Measurements from ENCODE around the genes IRX3, SLC6A2 and AMFR.

GRCh38 chr16:54285954-54286856, at the start of gene IRX3:
Gene IRX3, minus strand, starts transcription at chr16:54286787.
- PRO-cap, 3 experiments: peak in 3 of 3 experiments; most common plus-strand start chr16:54286354 (in 1); most common minus-strand start chr16:54286395 (in 2)
- RAMPAGE, long total RNA, 2 experiments: start-site peak on the minus strand in 2 of 2 experiments, at chr16:54286683-54286827 at its widest, 14 to 37 reads per replicate
- RRBS: 1% methylated on average over 27 of the region's 89 CpGs

GRCh38 chr16:54290681-54290912, 4.0 kb upstream of the IRX3 start:
- PRO-cap, 3 experiments: no peak in any of the 3 experiments
- RAMPAGE, long total RNA, 2 experiments: no peak in any of the 2 experiments
- RRBS: no CpG with 5 or more reads among the region's 9 CpGs

DNA sequence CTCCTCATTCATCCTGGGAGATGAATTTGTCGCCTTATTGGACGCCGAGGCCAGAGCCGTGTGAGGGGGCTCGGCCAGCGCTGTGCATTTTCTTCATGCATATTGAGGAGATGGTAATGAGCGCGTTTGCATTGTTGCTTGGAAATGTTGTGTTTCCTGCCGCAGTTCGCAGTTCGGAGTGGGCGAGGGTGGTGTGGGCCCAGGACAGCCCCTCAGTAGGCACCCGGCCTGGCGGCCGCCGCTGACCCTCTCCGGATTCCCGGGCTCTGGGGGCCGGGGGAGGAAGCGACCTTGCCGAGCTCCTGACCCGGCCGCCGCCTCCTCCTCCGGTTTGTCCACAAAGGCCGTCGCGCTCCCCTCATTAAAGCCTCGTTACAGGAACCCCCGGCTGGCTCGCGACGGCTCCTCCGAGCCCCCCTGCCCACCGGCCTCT, 4.6 kb upstream of the IRX3 start:
- PRO-cap, 3 experiments: no peak in any of the 3 experiments
- RAMPAGE, long total RNA, 2 experiments: no peak in any of the 2 experiments
- RRBS: 5% methylated on average over 11 of the region's 35 CpGs

DNA sequence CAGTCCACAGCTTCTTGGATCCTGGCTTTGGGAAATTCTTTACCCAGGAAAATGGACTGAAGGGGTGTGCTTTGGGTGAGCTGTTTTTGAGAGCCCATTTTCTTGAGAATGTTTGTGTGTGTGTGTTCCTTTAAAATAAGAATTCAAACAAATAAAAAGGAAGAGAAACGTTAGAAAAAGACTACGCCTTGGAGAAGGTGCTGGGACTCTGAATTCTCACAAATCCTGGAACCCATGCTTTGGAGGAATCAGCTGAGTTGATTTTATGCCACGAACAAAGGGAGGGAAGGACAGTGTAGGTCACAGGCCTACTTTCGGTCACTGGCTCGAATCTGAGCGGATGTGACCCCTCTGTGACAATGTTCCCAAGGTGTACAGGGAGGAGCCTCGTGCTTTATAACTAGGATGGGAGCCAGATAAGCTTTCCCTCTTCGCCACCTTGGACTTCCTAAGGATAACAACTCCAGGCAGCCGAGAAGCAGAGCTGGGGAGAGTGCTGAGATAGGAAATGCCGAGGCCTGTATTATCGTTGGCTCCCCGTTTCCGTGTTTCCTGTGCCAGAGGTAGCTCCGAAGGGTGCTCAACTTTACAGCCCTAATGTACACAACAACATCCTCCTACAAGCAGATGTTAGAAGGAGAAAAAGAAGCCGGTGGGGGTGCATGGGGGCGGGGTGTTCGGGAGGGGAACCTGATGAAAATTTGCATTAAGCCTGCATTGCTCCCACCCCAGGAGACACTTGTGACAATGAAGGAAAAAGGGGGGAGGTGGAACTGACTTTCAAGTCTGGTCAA, 217.7 kb upstream of the IRX3 start:
- PRO-cap, 3 experiments: no peak in any of the 3 experiments
- RAMPAGE, long total RNA, 2 experiments: no peak in any of the 2 experiments
- RRBS: no CpG with 5 or more reads among the region's 17 CpGs

DNA sequence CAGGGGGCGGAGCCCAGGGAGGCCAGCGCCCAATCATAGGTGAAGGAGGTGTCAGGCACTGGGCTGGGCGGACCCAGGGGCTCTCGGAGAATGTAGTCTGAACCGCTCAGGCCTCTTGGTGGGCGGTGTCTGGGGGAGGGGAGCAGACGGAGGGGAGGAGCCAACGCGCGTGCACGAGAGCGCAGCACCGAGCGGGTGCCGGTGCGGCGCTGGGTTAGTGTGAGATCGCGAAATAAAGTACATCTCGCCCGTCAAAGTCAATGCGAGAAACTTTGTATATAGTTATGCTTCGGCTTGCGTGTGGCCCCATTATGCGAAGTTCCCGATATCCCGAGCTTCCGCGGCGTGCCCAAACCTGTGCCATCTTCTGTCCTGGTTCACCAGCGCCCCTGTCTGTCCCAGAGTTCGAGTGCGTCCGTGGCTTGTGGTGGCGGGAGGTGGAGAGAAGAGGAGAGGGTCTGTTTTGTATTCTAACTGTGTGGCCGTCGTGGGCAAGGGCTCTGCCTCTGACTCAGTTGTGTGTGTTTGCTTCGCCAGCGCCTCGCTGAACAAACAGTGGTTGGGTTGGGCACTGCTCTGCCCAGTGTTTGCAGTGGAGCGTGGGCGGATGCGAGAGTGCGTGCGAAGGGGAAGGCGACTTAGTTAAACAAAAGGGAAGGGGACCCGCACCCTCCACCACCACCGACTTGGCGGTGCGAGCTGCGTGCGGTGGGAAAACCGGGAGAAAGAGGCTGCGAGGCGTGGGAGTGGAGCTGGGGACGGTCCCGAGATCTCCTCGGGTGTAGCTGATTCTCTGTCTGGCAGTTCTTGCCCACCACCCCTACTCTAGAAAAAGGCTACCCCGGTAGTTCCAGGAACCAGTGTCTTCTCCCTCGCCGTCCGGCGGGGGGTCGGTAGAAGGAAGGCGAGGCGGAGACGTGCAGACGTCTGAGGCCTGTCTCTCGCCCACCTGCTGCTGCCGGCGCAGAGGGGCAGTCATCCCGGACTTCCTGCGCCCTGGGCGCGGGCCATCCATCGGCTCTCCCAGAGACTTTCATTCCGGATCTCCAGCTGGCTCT, 1.1 kb upstream of the IRX5 start:
- PRO-cap, 3 experiments: peak in 3 of 3 experiments; most common plus-strand start position 145 of the sequence (in 3)
- RAMPAGE, long total RNA, 2 experiments: no peak in any of the 2 experiments
- RRBS: 2% methylated on average over 14 of the region's 77 CpGs

DNA sequence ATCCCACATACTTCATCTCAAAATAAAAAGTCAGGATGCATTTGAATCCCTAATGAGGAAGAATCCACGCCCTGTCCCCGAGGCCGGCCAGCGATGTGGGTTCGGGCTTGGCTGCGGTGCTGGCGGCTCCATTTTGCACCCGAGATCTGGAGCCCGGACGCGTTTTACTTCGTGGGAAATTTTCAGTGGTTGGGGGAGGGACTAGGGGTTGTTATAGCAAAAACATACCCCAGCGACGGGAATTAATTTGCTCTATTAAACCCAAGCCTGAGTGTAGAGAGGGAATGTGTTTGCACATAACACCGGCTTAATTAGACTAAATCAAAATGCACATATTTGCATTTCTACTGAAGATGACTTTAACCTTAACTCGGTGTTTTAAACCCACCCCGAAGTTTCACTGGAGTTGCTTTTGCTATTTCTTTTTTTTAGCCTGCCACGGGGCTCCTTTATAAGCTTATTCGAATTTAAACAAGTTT, 4.8 kb downstream of the IRX5 start:
- PRO-cap, 3 experiments: no peak in any of the 3 experiments
- RAMPAGE, long total RNA, 2 experiments: no peak in any of the 2 experiments
- RRBS: 9% methylated on average over 7 of the region's 19 CpGs

DNA sequence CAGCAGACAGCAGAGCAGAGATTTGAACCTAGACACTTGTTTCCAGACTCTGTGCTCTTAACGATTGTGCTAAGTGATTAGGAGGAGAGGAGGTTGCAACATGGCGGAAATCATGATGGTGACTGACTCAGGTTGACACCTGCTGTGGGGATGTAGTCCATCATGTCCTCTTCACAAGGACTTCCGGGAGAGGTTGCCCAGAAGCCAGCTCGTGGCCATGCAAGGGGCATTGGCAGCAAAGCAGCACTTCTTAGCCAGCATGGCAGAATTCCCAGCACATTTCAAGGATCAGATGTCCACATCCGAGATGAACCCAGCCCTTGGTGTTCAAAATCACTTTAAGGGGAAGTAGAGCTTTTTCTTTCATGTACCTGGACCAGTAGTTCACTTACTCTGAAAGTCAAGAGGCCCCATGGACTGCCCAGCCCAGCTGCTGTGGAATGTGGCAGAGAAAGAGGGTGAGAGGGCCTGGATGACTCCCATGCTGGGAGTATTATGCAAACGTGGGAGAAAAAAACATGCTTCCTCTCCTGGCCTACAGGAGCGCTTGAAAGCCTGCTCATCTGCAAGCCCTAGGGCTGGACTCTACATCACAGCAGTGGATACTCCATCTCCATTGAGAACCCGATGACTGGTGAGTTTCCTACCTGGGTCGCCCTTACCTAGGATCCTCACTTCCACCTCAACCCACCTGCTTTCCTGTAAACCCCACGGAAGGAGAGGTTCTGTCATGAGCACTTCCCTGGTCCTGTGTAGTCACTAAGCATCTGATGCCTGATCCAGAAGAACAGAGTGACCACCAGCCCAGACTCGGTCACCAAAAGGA, 65.6 kb downstream of the IRX6 start:
- PRO-cap, 3 experiments: no peak in any of the 3 experiments
- RAMPAGE, long total RNA, 2 experiments: no peak in any of the 2 experiments
- RRBS: no CpG with 5 or more reads among the region's 11 CpGs

DNA sequence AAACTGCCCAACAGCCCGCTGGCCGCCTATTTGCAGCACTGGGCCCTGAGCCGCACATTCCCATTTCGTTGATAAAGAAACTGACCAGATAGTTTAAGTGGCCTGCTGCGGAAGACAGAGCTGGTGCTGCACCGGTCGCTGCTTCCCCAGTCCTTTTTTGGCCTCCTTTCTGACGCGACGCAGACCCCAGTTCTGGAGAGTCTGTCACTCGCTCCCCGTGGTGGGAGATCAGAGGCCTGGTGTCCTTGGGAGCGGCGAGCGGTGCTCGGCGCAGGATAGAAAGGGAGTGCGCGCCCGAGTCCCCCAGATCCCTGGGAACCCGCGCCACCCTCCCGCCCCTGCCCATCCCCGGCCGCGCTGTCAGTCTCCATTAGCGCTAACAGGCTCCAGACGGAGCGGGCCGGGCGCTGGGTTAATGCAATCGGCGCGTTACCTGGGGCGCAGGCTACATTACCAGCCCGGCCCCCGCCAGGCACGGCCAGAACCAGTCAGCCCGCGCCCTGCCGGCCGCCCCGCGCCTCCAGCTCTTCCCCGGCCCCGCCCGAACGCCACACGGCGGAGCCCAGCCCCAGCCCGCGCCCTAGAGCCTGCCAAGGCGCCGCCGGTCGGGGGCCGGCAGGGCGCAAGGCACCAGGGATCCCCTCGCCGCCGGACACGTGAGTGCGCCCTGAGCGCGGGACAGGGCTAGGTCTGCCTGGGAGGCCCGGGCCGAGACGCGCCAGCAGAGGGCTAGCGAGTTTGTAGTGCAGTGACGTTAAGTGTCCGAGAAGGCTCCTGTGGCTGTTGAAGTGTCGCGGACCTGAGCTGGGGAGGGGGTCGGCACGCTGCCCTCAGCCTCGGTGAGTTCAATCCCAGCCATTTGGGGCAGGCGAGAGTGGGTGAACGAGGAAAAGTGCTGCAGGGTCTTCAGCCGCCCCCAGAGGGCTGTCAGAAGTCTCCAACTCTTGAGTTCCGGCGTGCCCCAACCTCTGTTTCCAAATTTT, at the start of gene SLC6A2:
Gene SLC6A2 (plus strand): TSS at position 475 of the 983 bp plus-strand sequence.
- PRO-cap, 3 experiments: peak in 1 of 3 experiments; most common plus-strand start position 593 of the sequence (in 1)
- RAMPAGE, long total RNA, 2 experiments: no peak in any of the 2 experiments
- RRBS: 2% methylated on average over 37 of the region's 82 CpGs

DNA sequence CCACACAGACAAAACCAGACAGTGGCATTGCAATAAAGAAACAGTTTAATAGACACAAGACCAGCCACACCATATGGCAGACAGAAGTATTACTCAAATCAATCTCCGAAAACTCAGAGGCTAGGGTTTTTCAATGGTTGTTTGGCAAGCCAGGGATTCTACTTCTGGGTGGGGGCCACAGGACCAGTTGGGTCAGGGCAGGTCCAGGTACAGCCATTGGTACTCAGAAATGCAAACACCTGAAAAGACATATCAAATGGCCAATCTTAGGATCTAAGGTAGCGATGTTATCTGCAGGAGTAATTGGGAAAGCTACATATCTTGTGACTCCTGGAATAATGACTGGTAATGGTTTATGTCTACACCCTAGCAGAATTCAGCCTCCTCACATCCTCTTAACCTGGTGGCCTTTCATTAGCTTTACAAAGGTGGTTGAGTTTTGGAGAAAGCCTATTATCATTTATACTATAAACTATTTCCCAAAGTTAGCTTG, 40.8 kb upstream of the CES5A start:
- PRO-cap, 3 experiments: no peak in any of the 3 experiments
- RAMPAGE, long total RNA, 2 experiments: no peak in any of the 2 experiments
- RRBS: no CpG with 5 or more reads among the region's 2 CpGs

- PRO-cap, 3 experiments: no peak in any of the 3 experiments
- RAMPAGE, long total RNA, 2 experiments: no peak in any of the 2 experiments
- RRBS: no CpG with 5 or more reads among the region's 1 CpG
These were observed 28.2 kb upstream of the GNAO1 start for GRCh38 chr16:56163076-56163464.

- PRO-cap, 3 experiments: no peak in any of the 3 experiments
- RAMPAGE, long total RNA, 2 experiments: no peak in any of the 2 experiments
- RRBS: no CpG with 5 or more reads among the region's 7 CpGs
These were observed 20.3 kb downstream of the GNAO1 start for GRCh38 chr16:56211532-56212060.

- PRO-cap, 3 experiments: no peak in any of the 3 experiments
- RAMPAGE, long total RNA, 2 experiments: no peak in any of the 2 experiments
- RRBS: no CpG with 5 or more reads among the region's 5 CpGs
These were observed 72.3 kb downstream of the GNAO1 start for GRCh38 chr16:56263592-56264086.

GRCh38 chr16:56389463-56390293, 35.7 kb downstream of the AMFR start:
- PRO-cap, 3 experiments: no peak in any of the 3 experiments
- RAMPAGE, long total RNA, 2 experiments: no peak in any of the 2 experiments
- RRBS: no CpG with 5 or more reads among the region's 5 CpGs

DNA sequence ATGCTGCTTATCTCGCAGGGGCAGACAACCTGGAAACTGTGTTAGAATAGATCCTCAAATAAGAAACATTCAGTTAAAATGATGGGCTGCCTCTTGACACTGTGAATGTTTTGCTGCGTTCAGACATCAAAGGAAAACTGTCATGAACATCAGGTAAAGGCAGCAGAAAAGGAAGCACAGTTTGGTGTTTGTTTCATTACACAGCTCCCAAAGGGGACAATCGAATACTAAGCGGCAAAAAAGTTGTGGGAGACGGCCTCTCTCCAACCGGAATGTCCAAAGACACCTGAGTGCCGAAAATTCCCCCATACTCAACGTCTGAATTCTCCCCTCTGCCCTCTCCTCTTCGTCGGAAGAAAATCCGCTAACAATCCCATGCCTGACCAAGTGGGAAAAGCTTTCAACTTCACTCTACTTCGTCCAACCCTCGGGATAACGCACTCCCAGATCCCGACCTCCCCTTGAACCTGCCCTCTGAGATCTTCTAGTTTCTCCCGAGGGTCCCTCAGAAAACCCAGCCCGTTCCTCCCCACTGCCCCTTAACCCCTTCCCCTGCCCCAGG, 1.1 kb downstream of the AMFR start:
- PRO-cap, 3 experiments: peak in 3 of 3 experiments; most common plus-strand start position 419 of the sequence (in 2); most common minus-strand start position 313 of the sequence (in 1)
- RAMPAGE, long total RNA, 2 experiments: no peak in any of the 2 experiments
- RRBS: no CpG with 5 or more reads among the region's 17 CpGs

DNA sequence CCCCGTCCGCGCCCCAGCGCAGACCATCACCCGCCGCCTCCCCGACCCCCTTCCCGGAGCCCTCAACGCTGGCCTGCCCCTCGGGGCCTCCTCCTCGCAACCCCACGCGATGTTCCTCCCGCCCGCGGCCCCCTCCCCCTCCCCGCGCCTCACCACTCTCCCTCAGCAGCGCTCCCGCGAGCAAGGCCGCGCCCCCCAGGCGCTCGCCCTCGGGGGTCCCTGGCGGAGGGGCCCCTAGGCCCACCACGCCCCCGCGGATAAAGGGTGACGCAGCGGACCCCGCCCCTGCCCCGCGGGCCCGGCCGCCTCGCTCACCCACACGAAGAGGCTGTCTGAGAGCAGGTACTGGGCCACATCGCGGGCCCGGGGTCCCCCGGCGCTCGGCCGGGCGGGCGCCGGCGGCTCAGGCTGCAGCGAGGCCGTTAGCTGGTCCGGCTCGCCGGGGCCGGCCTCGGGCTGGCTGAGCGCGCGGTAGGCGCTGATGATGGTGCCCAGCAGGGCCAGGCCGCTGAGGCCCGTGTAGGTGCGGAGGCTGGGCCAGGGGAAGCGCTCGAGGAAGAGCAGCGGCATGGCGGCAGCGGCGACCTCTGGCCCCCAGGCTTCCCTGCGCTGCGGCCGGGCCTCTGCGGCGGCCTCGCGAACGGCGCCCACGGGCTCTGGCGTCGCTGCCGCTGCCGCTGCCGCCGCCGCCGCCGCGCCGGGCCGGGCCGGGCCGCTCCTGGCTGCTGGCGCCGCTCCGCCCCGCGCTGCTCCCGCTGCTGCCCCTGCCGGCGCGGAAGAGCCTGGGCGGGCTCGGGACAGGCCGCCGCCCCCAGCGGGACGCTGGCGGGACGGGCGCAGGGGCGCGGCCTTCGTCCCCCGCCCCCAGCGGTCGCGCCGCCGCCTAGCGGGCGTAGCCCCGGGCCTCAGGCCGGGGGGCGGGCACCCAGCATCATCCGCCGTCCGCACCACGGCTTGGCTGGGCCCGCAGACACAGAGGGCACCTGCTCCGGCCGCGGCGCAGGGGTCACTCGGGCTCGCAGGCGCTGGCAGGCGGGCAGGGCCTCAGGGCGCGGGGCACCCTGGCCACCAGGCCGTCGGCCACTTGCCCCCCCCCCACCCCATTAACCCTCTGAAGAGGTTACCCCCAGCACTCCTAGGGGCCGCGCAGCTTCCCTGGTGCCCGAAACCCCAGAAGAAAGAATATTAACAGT, at the start of gene AMFR:
Gene AMFR (minus strand): TSS at position 788 of the 1,193 bp plus-strand sequence.
- PRO-cap, 3 experiments: peak in 3 of 3 experiments; most common plus-strand start position 921 of the sequence (in 2); most common minus-strand start position 751 of the sequence (in 3)
- RAMPAGE, long total RNA, 2 experiments: start-site peak on the minus strand in 2 of 2 experiments, centred at positions 60 to 224 of the sequence, 51 to 197 reads per replicate
- RRBS: 1% methylated on average over 43 of the region's 146 CpGs

DNA sequence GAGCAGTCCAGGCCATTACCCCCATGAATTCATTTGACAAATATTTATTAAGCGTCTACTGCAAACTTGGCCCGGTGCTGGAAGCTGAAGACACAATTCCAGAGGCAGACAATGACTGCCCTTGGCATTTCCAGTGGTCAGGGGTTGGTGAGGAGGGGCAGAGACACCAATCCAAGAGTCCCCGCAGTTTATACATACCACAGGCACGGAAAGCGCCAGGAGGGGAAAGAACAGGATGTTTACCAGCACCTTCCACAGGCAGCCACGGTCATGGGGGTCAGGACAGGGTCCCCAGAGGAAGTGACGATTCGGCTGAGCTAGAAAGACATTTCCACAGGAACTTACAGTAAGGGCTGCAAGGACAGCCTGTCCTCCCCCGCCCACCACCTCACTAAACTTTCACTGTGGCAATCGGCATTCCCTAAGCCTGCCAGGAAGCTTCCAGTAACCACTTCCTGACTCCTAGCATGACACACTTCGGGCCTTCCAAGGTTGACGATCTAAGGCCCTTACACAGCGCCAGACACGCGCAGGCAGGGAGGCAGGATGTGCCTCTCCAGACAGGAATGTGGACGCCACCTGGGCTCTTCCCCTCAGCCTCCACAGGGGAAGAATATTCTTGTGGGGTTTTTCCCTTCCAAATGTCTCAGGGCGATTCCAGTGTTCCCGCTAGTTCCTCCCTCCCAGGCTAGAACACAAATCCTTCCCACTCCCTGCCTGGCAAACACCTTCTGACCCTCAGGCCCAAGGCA, 1.2 kb upstream of the MT2A start:
- PRO-cap, 3 experiments: peak in 1 of 3 experiments; most common plus-strand start position 451 of the sequence (in 1); most common minus-strand start position 393 of the sequence (in 1)
- RAMPAGE, long total RNA, 2 experiments: no peak in any of the 2 experiments
- RRBS: no CpG with 5 or more reads among the region's 18 CpGs

GRCh38 chr16:56708416-56708844, 21.5 kb upstream of the NUP93 start:
- PRO-cap, 3 experiments: no peak in any of the 3 experiments
- RAMPAGE, long total RNA, 2 experiments: no peak in any of the 2 experiments
- RRBS: no CpG with 5 or more reads among the region's 4 CpGs

- PRO-cap, 3 experiments: no peak in any of the 3 experiments
- RAMPAGE, long total RNA, 2 experiments: no peak in any of the 2 experiments
- RRBS: no CpG with 5 or more reads among the region's 3 CpGs
These were observed 16.1 kb upstream of the SLC12A3 start for GRCh38 chr16:56848953-56849264.

GRCh38 chr16:56936884-56937341, 5.0 kb downstream of the HERPUD1 start:
- PRO-cap, 3 experiments: no peak in any of the 3 experiments
- RAMPAGE, long total RNA, 2 experiments: no peak in any of the 2 experiments
- RRBS: no CpG with 5 or more reads among the region's 6 CpGs

- PRO-cap, 3 experiments: no peak in any of the 3 experiments
- RAMPAGE, long total RNA, 2 experiments: no peak in any of the 2 experiments
- RRBS: no CpG with 5 or more reads among the region's 8 CpGs
These were observed 10.4 kb upstream of the CETP start for GRCh38 chr16:56951312-56951787.